Hair follicle dermal papilla cell (primary cell): Measurements from ENCODE around the genes PGBD5, COG2 and CAPN9.

DNA sequence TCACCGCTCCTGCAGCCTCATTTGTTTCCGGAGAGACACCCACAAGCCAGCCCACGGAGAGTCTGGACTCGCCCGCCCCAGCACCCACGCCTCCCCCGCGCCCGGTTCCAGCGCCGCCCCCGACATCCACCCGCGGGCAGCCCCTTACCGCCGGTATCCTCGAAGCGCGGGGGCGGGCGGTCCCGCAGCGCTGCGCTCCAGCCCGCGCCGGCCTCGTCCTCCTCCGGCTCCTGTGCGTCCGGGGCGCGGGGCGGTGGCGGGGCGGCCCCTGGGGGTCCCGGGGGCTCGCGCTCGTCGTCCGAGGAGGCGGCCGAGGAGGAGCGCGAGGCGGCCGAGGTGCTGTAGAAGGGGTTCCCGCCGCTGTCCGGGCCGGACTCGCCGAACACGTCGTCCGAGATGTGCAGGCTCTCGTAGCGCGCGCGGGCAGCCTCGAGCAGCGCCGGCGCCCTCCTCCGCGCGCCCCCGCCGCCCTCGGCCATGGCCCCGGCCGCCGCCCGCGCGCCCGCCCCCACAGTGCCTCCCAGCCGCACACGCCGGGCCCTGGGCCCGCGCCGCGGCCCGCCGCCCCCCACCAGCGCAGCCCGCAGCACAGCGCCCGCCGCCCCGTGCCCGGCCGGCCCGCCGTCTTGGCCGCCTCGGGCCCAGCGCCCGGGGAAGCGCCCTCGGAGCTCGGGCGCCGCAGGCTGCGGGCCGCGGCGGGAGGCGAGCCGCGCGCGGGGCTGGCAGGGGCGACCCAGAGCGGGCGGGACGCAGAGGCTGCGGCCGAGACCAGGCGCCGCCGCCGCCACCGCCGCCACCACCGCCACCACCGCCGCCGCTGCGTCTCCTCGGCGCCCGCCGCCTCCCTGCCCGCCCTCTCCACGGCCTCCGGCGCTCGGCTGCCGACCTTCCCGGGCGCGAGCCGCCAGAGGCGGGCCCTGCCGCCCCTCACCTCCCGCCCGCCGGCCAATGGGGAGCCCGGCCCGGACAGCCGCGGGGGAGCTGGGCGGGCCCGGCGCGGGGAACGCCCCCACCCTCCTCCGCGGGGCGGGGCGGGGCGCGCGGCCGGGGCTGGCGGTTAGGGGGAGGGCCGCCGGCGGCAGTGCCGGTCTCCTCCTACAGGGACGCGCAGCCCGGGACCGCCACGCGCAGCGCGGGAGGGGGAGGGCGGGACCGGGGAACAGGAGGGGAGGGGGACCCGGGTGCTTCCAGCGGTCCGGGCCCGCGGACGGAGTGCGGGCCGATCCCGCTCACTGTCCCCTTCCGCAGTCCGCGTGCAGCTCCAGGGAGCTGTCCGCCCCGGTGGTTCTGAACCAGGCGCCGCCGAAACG is at the start of gene PGBD5:
TSS of gene PGBD5 (minus strand) at position 883 of the 1,310 bp plus-strand sequence.
- CAGE, long polyA plus RNA = no peak

DNA sequence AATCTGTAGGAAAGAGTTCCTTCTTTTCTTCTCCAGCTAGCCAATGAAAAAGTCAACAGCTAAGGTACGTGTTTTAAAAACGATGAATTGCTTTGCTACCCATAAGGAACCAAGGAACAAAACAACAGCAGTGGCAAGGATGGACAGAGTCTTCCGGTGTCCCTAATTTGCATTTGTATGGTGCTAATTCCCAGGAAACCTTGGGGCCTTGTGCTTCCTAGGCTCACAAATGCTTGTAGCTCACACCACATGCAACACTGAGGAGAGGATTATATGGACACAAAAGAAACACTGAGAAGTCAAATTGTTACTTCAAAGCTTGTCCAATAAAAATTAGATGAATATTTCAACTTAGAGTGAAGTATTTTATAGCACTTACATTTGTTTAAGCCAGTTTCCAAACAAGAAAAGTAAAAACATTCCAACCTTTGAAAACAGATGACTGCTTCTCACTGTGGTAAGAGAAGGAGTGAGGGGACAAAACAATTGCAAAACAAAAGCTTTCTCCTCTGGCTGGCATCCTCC is 1.9 kb upstream of the PGBD5 start:
- CAGE, long polyA plus RNA = no peak

DNA sequence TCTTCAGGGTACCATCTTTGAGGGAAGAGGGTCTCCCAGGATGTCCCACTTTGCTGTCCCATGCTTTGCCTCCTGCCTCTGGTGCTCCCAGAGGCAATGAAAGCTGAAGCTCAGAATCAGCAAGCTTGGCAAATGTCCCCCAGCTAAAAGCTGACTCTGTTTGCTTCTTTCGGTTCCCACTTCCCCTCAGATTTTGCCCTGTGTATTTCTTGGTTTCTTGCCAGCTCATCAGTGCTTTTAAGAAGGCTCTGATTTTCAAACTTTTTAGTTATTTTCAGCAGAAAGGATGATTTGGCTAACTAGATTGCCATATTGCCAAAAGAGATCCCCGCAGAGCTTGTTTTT is 33.1 kb upstream of the COG2 start:
- CAGE, long polyA plus RNA = no peak

DNA sequence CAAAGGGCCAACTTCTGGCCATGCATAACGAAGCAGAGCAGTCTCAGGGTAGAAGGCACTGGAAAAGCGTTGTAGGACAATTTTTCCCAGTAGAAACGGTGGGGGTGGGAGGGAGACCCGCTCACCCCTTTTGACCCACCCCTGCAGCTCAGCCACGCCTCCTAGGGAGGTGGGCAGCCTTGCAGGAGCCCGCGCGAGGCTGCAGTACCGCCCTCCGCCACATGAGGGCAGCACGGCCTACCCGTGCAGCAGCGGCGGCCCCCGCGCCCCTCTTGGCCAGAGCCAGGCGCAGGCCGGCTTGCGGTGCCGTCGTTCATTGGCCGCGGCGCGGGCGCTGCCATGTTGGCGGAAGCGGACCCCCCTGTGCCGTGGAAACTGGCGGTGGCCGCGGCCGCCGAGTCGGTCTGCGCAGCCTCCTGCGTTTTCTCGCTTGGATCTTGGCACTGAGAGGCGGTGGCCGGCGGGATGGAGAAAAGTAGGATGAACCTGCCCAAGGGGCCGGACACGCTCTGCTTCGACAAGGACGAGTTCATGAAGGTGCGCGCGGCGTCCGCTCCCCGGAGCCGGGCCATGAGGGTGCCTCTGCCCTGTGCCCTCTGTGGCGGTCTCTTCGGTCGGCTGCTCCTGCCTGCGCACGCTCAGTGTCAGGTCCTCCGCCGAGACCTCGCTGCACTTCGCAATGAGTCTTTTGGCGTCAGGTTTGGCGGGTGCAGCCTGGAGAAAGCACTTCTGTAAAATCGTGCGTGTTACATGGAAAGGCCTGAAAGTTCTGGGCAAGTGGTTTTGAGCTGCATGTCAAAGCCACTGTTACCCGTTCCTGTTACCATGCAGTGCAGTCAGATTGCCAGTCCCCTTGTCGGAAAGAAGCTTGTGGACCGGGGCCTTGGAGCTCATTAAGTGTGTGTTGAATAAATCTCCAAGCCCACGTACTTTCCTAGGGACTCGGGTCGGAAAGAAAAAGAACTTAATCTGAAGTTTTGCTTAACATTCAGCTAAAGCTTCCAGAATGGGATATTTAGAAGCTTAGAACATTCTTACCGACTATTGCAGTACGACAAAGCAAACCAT is at the start of gene COG2:
TSS of gene COG2 (plus strand) at position 340 of the 1,068 bp plus-strand sequence.
- CAGE, long polyA plus RNA = no peak

DNA sequence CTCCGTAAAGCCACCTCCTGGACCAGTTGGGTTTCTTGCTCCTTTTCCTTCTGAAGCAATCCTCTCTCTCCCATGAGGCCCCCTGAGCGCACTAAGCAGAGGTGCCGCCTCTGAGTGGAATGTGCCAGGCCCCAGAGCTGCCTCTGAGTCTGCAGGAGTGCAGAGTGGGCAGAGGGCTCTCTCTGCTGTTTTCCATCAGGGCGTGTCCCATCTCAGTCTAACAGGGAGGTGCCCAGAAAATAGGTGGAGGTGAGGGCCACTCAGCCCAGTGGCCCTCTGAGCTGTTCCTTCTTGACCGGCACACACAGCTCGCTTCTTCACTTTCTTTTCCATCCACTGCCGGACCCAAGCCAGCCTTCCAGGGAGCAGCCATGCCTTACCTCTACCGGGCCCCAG is at the start of gene CAPN9:
TSS of gene CAPN9 (plus strand) at position 263 of the 396 bp plus-strand sequence.
- CAGE, long polyA plus RNA = no peak

DNA sequence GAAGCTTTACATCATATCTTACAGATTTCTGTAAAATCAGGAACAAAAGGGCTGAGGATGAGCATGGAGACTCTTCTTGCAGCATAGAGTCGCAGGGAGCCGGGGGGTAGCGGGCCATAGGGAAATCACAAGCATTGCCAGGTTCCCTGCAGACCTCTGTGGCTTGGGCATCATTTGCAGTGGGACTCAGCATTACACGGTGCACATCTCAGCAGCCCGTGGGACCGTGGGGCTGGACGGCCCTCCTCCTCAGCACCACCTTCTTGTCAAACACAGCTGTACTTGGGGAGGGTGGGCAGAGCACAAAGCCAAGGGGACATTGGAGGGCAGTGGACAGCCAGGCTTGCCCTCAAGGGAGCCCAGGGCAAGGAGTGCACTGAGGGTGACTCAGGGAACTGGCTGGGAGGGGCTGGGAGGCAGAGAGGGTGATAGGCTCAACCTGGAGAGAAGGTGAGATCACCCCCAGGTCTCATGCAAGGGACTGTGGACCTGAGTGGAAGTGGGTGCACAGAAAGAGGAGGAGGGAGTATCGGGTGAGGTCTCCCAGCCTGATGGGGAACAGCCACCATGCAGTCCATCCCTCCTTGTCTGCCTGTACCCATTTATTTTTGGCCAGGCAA is 3.4 kb downstream of the CAPN9 start:
- CAGE, long polyA plus RNA = no peak

DNA sequence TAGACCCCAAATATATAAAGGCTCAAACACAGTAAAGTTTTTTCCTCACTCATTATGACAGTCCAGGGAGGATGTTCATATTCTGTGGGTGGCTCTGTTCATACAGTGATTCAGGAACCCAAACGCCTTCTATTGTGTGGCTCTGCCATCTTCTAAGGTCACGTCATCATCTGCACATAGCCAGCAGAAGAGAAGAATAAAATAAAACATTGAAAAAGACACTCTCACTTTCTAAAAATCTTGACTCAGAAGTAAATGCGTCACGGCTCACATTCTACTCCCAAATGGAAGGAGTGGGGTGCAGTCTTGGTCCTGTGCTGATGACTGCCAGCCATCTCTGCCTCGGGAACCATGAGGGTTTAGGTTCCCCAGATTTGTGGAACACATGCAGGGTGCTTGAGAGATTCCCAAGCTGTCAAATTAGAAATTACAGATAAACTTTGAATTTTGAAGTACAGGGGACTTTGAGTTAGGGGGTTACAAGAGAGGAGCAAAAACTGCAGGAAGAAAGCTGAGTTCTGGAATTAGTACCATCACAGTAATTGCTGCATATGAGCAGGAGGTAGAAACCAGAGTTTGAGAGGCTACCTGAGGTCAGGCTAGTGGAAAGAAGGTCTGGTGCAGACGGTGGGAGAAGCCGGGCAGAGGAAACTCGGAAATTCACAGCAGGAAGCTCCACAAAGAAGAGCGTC is 29.5 kb downstream of the CAPN9 start:
- CAGE, long polyA plus RNA = no peak

- CAGE, long polyA plus RNA = no peak
These were observed 19.7 kb downstream of the FAM89A start for GRCh38 chr1:231020266-231020940.

GRCh38 chr1:231277963-231278607 is 37.1 kb downstream of the GNPAT start:
- CAGE, long polyA plus RNA = no peak

DNA sequence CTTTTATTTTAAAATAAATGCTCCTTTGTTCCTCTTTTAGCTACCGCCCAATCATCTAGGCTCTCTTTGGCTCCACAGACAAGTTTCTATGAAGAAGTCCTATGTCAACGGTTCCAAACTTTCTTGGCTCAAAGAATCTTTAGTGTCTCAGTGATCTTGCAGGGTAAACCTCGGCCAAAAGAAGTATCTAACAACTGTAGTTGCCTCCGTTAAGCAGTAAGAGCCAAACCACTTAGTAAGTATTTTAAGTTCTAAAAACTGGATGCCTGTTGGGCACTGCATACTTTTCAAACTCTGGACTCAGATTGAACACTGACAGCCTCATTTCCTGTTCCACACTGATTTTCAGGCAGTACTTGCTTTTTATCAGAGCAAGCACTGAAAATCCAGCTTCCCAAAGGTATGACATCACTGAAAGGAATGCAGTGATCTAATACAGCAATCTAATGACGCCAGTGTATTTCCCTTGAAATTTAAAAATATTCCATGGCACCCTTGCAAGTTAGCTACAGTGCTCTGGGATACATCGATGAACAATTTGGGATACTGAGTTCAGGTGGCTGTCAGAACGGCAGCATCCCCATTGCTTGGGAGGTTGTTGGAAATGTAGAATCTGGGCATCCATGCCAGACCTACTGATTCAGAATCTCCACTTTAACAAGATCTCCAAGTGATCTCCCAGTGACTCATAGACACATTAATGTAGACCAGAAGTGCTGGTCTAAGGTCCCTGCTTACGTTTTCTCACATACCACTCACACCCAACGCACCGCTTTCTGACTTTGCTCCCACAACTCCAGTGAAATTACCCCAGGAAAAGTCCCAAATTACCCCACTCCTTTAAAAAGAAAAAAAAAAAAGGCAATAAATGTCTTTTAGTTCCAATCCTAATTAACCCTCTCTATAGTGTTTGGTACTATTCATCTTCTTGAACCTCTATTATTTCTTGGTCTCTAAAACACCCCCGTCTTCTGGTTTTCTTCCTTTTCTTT is 26.6 kb downstream of the EGLN1 start:
- CAGE, long polyA plus RNA = no peak

GRCh38 chr1:231534825-231535356 is 6.4 kb downstream of the TSNAX start:
- CAGE, long polyA plus RNA = no peak

DNA sequence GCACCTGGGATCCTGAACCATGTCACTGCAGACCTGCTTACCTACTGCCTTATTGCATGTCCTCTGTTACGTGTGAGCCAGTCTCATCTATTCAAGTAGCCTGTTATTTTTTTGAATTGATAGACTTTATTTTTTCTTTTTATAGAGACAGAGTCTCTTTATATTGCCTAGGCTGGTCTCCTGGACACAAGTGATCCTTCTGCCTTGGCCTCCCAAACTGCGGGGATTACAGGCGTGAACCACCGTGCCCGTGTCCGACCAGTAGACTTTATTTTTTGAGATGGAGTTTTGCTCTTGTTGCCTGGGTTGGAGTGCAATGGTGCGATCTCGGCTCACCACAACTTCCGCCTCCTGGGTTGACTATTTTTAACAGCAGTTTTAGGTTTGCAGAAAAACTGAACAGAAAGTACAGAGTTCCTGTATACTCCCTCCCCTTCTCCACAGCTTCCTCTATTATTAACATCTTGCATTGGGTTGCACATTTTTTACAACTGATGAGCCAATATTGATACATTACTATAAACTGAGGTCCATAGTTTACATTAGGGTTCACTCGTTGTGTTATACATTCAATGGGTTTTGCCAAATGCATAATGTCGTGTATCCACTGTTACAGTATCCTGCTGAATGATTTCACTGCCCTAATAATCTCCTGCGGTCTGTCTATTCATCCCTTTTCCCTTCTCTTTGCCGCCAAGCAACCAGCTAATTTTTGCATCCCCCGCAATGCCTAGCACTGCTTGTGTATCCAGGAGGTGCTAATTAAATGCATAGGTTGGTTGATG is 13.9 kb upstream of the DISC1 start:
- CAGE, long polyA plus RNA = no peak

GRCh38 chr1:231676829-231677354 is 50.3 kb downstream of the DISC1 start:
- CAGE, long polyA plus RNA = no peak

- CAGE, long polyA plus RNA = no peak
These were observed 360.5 kb downstream of the DISC1 start for GRCh38 chr1:231986912-231987634.

- CAGE, long polyA plus RNA = no peak
These were observed 323.6 kb downstream of the SIPA1L2 start for GRCh38 chr1:232306107-232306908.

DNA sequence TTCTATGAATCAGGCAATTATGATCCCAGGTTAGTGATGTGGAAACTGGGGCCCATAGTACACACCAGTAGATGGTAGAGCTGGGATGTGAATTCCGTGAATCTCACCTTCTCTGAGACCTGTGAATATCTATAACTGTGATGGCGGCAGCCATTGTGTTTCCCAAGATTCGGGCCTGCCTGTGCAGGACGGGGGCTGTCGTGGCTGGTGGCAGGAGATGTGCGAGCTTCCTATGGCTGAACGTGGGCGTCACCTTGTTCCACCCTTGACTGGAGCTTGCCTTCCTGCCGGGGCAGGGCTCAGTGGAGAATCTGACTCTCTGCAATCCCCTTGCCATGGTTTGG is 253.5 kb downstream of the SIPA1L2 start:
- CAGE, long polyA plus RNA = no peak

GRCh38 chr1:232377172-232377887 is 252.6 kb downstream of the SIPA1L2 start:
- CAGE, long polyA plus RNA = no peak

DNA sequence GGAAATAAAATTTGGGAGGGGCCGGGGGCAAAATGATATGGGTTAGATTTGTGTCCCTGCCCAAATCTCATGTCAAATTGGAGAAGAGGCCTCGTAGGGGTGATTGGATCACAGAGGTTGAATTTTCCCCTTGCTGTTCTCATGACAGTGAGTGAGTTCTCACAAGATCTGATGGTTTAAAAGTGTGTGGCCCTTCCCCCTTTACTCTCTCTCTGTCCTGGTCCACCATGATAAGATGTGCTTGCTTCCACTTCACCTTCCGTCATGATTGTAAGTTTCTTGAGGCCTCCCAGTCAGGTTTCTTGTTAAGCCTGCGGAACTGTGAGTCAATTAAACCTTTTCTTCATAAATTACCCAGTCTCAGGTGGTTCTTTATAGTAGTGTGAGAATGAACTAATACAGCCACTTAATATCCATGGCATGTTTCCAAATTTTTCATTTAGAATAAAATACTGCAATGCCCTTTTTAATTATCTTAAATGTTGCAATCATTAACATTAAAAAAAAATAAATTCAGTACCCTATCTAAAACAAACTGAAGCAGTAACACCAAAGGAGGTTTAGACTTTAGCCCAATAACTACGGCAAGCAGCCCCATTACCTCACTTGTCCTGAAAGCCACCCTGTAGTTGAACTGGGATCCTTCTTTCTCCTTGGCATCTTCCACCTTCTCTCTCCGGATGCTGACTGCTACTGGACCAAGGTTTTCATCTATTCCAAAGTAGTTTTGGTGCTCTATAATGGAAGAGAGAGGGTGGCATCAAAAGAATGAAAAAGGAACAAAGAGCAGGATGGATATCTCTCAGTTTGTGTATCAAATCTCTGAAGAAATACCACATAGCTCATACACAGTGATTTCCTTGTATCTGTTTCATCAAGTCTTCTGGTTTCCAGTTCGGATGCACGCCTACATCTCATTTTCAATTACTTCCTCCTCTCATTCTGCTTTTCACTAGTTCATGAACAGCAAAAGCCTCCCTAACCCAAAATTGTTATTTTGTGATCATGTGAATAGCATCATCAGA is 136.7 kb downstream of the SIPA1L2 start:
- CAGE, long polyA plus RNA = no peak

GRCh38 chr1:232559918-232560508 is 69.9 kb downstream of the SIPA1L2 start:
- CAGE, long polyA plus RNA = no peak

DNA sequence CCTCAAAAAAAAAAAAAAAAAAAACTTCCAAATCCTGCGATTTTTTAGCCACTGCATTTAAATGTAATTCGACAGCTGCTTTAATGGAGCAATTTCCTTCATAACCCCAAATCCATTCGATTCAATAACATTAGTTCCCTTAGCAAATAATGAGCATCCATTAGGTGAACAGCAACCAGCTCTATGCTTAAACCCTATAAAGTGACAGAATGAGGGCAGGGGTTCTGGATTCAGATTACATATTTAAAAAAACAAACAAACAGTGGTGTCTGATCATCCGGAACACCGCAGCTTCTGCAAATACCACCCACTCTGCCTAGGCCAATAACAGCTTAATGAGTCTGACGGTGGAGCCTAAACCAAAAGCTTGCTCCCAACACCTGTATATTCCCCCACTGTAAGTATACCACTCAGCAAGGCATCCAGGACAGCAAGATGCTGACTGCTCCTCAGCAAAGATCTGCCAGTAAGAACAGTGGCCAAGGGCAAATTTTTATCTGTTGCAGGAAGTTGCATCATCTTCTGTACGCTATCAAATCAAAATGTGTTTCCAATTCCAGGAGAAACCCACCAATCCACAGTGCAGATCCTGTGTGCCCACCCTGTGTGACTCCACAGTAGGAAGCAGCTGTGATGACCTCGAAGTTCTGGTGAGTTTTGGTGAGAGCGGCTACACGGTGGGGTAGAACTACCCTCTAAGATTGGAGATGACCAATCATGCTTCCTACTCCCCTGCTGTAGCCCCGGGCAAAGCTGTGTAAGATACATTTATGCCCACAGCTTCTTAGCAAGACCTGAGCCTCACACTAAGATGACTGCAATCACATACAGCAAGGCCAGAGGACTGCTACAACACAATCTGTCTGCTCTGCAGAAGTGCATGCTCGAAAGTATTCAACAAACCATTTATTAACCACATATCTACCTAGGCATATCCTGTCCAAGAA is 30.7 kb downstream of the SIPA1L2 start:
- CAGE, long polyA plus RNA = no peak